A549 (cell line): ENCODE data around the genes REG3G and SH2D6.

DNA sequence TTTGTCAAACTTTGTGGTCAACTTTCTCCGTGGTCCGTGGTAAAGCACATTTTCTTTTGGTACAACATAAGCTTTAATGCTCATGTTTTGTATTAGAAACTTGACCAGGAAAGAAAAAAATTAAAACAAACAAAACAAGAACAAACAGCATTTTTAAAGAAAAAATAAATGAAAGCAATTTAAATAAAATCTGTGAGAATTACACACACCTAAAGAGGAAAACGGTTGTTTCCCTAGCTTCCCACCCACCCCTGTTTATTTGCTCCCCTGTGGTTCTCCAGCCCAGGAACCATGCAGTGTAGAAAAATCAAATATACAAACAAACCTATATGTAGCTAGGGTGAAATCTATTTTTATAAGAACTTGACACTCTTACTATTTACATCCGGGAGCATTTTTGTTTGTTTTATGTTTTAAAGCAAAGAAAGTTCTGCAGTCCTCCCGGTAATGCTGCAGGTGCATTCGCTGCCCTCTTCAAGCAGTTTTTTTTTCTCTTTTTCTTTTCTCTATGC, 774.1 kb downstream of the LRRTM4 start:
- PRO-cap = no peak
CAGE:
- cytosol, long polyA plus RNA = no peak
- long polyA plus RNA = no peak
- nucleus, long polyA plus RNA = no peak

- PRO-cap = no peak
CAGE:
- cytosol, long polyA plus RNA = no peak
- long polyA plus RNA = no peak
- nucleus, long polyA plus RNA = no peak
Measured at GRCh38 chr2:79025478-79025871, at the start of gene REG3G. REG3G (plus strand) TSS chr2:79025702.

DNA sequence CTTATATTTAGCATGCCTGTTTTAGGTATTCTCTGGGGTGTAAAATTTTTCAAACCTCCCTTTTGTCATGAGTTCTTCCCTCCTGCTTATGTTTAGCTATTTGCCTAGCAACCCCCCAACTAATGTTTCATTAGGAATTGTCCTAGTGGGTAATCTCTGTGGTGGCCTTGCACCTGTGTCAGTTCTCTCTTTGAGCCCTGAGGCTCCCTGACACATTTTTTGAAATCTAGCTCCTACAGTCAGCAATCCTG, 12.5 kb upstream of the REG1B start:
- PRO-cap = no peak
CAGE:
- cytosol, long polyA plus RNA = no peak
- long polyA plus RNA = no peak
- nucleus, long polyA plus RNA = no peak

GRCh38 chr2:79832265-79833072, 319.6 kb downstream of the CTNNA2 start:
- PRO-cap = no peak
CAGE:
- cytosol, long polyA plus RNA = no peak
- long polyA plus RNA = no peak
- nucleus, long polyA plus RNA = no peak

- PRO-cap = no peak
CAGE:
- cytosol, long polyA plus RNA = no peak
- long polyA plus RNA = no peak
- nucleus, long polyA plus RNA = no peak
Measured at GRCh38 chr2:80305773-80306302, 1.3 kb upstream of the LRRTM1 start.

- PRO-cap = no peak
CAGE:
- cytosol, long polyA plus RNA = no peak
- long polyA plus RNA = no peak
- nucleus, long polyA plus RNA = no peak
Measured at GRCh38 chr2:81304452-81304788, 999.9 kb upstream of the LRRTM1 start.

GRCh38 chr2:81466702-81467817, 1162.5 kb upstream of the LRRTM1 start:
- PRO-cap = no peak
CAGE:
- cytosol, long polyA plus RNA = no peak
- long polyA plus RNA = no peak
- nucleus, long polyA plus RNA = no peak

- PRO-cap = no peak
CAGE:
- cytosol, long polyA plus RNA = no peak
- long polyA plus RNA = no peak
- nucleus, long polyA plus RNA = no peak
Measured at GRCh38 chr2:84882111-84882445, 1.2 kb upstream of the TRABD2A start.

- PRO-cap = no peak
CAGE:
- cytosol, long polyA plus RNA = no peak
- long polyA plus RNA = no peak
- nucleus, long polyA plus RNA = no peak
Measured at GRCh38 chr2:84969024-84969390, 2.0 kb upstream of the KCMF1 start.

DNA sequence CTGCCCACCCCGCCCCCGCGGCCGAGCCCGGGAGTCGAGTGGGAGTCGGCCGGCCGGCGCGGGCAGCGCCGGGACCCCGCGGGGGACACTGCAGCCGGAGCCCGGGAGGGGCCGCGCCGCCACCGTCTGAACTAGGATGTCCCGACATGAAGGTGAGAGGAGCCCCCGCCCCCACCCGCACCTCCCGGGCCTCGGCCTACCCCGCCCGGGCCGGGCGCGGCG, 266 bp downstream of the KCMF1 start:
- PRO-cap = bidirectional peak, plus-strand start at position 33 of the sequence, minus-strand start outside the sequence
CAGE:
- cytosol, long polyA plus RNA = no peak
- long polyA plus RNA = start-site peak on the plus strand centred at position 36 of the sequence, 12 bp wide, 69 and 59 reads in 2 replicates; start-site peak on the plus strand centred at position 107 of the sequence, 7 bp wide, 32 and 19 reads in 2 replicates
- nucleus, long polyA plus RNA = no peak

DNA sequence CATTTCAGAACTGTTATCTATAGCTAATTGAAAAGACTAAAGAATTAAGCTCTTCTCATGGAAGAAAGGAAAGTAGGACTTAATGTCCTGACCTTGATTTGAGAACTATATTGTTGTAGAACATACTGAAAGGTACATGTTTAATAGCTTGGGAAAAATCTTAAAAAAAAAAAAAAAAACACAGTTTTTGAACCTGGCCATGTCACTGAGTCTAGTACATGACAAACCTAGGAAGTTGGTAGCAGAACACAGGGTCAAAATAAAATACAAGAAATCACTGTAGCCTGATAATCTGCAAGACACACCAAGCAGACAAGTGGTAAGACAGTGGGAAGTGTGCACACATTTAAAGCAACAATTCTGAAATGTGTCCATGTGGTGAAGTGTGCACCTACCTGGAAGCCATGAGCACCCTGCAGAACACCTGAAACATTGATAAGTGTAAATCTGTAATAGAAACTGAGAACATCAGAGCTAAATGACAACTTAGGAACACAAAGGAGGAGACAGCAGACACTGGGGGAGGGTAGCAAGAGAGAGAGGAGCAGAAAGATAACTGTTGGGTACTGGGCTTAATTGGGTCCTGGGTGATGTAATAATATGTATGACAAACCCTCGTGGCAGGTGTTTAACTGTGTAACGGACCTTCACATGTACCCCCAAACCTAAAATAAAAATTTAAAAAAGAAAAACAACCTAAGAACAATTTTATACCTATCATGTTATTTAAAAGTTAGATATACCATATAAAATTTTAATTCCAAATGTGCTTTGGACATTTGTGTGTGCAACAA, 76.7 kb downstream of the KCMF1 start:
- PRO-cap = no peak
CAGE:
- cytosol, long polyA plus RNA = no peak
- long polyA plus RNA = no peak
- nucleus, long polyA plus RNA = no peak

DNA sequence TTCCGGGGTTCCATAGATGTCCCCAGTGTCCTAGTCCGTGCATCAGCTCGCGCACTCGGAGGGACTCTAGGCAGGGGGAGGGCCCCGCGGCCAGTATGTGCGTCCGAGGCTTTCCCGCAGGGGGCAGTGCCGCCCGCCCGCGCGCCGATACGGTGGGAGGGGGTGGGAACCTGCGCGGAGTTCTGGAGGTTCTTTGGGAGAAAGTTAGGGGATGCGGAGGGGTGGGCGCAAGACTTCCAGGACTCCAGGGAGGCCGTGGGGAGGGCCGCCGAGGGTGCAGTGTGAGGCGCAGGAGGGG, 355 bp upstream of the TCF7L1 start:
- PRO-cap = no peak
CAGE:
- cytosol, long polyA plus RNA = no peak
- long polyA plus RNA = no peak
- nucleus, long polyA plus RNA = no peak

DNA sequence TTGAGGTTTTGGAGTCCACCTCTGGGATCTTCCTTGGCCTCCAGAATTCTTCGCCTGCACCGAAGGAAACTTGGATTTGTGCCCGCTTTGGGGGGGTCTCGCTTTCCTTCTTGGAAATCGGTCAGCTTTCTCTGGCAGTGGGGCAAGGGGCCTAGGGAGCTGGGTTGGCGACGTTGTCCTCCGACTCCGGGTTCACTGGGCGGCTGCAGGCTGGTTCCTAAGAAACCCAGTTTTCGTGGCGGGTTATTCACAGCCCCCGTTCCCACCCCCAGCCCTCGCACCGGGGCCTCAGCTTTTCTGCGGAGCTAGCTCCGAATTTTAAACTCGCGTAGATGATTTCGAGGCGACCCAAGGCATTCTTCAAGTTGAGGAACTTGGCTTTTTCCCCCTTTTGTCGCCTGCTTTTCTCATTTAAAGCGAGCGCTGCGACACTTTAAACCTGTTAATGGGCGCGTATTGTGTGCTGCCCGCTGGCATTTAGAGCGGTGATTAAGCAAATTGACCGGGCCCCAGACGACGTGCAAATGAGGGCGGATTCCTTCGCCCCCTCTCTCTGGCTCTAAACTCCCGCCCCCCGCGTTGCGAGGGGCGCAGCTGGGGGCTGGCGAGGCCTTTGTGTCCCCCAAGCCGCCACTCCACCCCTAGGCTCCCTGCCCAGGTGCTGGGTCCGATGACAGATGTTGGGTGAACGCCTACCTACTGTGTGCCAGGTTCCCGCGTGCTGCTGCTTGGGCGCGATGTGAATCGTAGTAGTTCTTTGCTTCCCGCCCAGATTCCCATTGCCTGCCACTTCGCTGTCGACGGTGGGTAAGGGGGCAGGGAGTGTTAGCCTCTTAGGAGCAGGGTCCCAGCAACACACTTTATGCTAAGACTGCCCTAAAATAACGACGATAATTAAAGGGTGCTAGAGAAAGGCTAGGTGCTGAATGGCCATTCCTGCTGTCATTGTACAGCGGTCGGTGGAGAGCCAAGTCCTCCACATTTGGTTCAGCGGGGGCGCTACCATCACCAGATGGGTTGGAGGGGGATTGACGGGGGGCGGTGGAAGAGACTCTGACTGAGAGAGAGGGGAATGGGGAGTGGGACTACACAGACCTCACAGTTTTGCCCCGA, 1.8 kb downstream of the TCF7L1 start:
- PRO-cap = no peak
CAGE:
- cytosol, long polyA plus RNA = no peak
- long polyA plus RNA = no peak
- nucleus, long polyA plus RNA = no peak

DNA sequence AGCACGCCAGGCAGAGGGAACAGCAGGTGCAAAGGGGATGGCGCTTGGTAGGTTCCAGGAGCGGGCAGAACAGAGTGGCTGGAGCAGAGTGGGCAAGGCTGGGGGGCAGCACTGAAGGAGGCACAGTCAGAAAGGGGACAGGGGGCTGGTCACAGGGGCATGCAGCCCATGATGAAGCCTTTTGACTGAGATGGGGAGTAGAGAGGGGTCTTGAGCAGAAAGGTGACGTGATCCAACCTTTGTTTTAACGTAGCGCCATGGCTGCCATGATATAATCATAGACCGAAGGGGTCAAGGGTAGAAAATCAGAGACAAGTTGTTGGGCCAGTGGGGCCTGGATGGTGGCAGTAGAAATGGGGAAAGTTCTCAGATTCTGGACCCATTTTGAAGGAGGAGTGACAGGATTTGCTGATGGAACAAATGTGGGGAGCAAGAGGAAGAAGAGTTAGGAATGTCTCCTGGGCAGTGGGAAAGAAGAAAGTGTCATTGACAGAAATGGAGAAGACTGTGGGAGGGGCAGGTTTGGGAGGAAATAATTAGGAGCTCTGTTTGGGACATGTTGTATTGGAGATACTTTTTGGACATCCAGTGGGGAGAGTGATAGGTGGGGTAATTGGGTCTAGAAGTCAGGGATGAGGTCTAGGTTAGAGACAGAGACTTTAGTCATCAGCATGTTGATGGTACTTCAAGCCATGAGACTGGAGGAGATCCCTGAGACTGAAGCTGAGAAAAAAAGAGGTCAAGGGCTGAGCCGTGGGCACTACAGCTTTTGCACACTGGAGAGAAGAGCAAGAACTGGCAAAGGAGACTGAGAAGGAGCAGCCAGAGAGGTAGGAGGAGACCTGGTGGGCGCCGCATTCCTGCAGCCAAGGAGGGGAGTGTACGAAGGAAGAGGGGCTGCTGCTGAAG, 83.5 kb downstream of the TGOLN2 start:
- PRO-cap = no peak
CAGE:
- cytosol, long polyA plus RNA = no peak
- long polyA plus RNA = no peak
- nucleus, long polyA plus RNA = no peak

DNA sequence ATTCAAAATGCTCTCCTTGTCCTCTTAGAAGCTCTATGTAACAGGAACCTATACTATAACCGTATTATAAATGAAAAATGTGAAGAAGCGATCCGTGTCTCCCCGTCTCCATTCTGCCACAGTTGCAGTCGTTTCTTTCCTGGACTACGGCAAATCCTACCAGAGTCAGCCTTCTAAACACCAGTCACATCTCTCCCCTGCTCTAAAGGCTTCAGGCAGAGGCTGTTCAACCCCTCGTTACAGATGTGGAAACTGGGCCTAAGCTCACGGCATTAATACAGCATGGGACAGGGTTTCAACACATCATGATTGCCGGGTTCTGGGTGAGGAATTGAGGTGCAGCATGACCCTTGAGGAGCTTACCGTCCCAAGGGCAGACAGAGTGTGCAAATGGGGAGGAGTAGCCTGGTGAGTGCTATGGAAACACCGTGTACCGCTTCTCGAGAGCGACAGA, 51.3 kb downstream of the TGOLN2 start:
- PRO-cap = no peak
CAGE:
- cytosol, long polyA plus RNA = no peak
- long polyA plus RNA = no peak
- nucleus, long polyA plus RNA = no peak

DNA sequence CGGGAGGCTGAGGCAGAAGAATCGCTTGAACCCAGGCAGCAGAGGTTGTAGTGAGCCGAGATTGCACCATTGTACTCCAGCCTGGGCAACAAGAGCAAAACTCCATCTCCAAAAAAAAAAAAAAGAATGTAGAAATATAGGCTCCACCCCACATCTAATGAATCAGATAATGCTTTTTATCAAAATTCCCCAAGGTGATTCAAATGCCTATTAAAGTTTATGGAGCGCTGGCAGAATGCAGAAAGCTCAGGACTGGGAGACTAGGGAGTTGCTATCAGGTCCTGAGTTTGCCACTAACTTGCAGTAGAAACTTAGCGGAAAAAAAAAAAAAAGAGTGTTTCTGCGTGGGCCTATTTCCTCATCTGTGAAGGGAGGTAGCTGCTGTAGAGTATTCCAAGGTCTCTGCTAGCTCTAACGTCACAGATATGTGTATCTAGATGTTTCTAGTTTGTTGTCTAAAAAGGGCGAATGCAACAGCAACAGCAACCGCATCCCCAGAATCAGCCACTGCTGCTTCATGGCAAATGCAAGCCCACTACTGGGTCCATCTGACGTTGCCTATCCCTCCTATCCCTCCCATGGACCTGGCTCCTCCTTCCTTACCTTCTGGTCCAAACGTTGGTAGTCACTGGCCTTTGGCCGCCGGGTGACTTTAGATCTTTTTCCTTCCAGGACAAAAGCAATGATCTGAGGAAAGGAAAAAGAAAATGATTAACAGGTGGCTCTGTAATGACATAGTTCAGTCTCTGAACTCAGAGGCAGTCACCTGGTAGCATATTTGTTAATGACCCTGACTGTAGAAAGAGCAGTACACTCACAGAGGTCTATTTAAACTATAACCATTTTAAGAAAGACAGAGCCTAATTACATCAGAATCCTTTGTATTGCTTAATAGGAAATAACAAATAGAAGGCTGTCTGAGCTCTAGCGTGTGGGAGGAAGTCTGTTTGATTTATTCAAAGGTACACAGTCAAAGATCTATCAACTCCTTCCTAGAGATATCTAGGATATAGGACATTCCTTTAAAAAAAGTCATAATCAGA, 3.2 kb downstream of the TGOLN2 start:
- PRO-cap = no peak
CAGE:
- cytosol, long polyA plus RNA = no peak
- long polyA plus RNA = no peak
- nucleus, long polyA plus RNA = no peak

DNA sequence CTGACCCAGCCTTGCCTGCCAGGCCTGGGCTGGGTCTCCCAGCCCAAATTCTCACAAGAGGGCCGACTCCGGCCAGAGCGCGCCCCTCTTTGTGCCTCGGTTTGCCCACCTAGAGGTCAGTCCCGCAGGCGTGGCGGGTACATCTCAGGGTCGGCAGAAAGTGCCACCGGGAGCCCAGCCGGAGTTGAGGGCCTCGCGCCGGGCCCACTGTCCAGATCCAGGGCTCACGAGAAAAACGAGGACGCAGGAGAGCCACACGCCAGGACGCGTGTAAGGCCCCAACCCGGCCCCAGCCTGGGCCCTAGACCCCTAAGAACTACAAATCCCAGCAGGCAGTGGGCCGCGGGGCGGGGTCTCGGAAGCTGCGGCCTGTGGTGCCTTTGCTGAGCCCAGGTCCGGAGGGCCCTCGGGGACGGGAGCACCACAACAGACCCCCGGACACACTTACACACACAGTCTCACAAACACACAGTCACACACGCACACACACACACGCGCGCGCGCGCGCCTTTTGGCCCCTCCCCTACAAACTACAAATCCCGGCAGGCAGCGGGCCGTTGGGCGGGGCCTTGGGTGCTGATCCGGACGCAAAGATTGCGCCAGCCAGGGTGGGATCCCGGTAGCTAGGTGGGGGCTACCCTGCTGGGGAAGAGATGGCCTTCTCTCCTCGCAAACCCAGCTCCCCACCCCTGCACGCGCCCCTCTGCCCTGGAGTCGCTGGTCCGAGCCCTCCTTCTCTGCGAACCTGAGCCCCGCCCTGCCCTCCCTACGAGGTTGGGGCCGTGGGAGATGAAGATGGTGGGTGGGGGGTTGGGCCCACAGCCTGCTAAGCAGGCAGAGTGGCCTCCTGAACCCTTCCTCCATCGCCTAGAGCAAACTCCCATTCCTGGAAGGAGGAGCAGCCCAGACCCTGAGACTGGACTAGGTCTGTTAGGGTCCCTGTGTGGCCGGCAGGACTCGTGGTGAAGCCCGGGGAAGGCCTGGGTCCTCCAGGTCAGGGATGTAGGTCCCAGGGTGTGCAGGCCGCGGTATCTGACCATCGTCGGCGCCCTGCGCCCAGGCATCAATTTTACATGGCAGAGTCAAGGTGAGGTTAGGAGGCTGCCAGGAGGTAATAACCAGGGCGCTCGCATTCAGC, at the start of gene SH2D6:
Gene SH2D6, plus strand, starts transcription at position 557 of the 1,138 bp plus-strand sequence.
- PRO-cap = bidirectional peak, plus-strand start at position 392 of the sequence, minus-strand start at position 296 of the sequence
CAGE:
- cytosol, long polyA plus RNA = no peak
- long polyA plus RNA = no peak
- nucleus, long polyA plus RNA = no peak

DNA sequence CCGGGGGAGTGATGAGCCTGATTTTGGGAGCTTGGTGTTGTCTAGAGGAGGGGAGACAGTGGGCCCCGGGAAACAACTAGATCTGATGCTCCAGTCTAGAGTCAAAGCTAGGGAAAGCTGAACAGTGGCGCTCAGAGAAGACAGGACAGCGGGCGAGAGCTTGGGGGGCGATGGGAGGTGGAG, 18.7 kb downstream of the SH2D6 start:
- PRO-cap = no peak
CAGE:
- cytosol, long polyA plus RNA = no peak
- long polyA plus RNA = no peak
- nucleus, long polyA plus RNA = no peak

- PRO-cap = no peak
CAGE:
- cytosol, long polyA plus RNA = no peak
- long polyA plus RNA = no peak
- nucleus, long polyA plus RNA = no peak
Measured at GRCh38 chr2:85468243-85469078, 49.9 kb downstream of the SH2D6 start.

- PRO-cap = no peak
CAGE:
- cytosol, long polyA plus RNA = no peak
- long polyA plus RNA = no peak
- nucleus, long polyA plus RNA = no peak
Measured at GRCh38 chr2:85503168-85503699, 35.7 kb upstream of the MAT2A start.